Occipital lobe (tissue), 2 donors: ENCODE measurements around a stretch of chr17.

- RAMPAGE, long total RNA: no peak
These were observed 46.5 kb downstream of the METRNL start for GRCh38 chr17:83125908-83126242.

- RAMPAGE, long total RNA: no peak
These were observed 69.4 kb downstream of the METRNL start for GRCh38 chr17:83148936-83149135.

- RAMPAGE, long total RNA: no peak
These were observed 103.4 kb downstream of the METRNL start for GRCh38 chr17:83182729-83183235.

DNA sequence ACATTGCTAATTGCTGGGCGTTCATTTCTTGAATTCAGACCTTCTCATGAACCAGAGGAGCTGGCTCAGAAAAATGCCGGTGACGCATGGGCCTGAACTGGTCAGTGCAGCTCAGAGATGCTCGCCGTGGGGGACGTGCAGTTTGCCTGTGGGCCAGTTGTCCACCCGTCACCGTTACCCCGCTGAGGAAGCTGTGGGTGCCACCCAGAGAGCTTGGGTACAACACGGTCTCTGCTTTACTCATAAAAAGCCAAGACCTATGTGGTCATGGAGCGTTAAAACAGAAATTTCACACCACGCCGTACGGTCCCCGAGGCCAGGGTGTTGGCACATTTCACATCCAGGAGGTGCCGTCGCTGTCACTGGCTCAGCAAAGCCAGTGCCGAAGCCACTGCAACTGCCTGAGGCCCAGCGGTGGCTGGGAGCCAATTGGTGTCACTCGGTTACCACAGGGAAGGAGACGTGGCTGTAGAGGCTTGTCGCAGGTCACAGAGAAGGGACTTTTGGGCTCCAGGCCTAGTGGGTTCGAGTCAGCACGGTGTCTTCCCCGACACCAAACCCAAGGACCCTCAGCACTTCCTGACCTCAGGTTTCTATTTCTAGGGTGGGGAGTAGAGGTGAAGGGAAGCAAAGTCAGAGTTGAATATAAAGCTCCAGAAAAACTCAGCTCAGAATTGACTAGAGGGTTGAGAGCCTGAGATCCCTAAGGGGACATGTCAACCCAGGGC, 121.0 kb downstream of the METRNL start:
- RAMPAGE, long total RNA: no peak